NT2/D1 (cell line): ENCODE measurements around the genes HOXB6, GIP and NGFR.

- RRBS, 2 experiments, result no CpG with 5 or more reads among the region's 5 CpGs
Observed at GRCh38 chr17:48558456-48558899, 13.6 kb upstream of the HOXB2 start.

GRCh38 chr17:48563034-48563870, 14.9 kb downstream of the HOXB4 start:
- RRBS, 2 experiments, result no CpG with 5 or more reads among the region's 12 CpGs

DNA sequence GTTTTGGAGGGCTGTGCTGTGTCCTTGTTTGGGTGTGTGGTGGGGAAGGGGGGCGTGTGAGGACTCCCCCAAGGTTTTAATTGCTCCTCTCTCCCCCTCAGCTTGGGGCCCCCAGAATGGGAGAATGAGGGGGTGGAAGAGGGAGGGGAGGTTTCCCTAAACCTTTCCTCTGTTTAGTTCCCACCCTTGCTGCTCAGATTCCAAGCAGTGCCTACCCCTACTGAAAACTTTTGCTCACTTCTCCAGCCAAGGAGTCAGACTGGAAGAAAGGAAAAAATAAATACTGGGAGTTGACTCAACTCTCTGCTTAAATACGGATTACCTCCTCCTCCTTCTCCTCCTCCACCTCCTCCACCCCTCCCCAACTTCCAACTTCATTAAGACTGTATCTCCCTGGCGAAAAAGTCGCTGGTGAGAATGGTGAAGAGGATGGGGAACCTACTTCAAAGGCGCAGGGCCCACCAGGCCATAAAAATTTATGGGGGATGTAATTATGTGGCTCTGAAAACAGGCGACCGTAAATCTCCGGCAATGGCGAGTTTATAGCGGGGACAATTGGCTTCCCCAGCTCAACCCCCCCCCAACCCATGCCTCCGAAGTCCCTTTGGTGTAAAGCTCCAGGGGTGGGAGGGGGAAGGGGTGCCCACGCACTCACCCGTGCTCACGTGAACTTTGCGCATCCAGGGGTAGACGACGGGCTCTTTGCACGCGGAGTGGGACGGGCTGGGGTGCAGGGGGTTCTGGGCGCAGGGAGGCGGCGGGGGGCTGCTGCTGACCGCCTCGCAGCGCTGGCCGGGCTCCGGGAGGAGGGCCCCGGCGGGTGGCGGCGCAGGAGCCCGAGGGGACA, 719 bp downstream of the HOXB4 start:
- RRBS, 2 experiments, result under 1 to 2% methylated on average over 5 of the region's 33 CpGs

- RRBS, 2 experiments, result no CpG with 5 or more reads among the region's 17 CpGs
Observed at GRCh38 chr17:48600252-48601006, 4.4 kb downstream of the HOXB6 start.

DNA sequence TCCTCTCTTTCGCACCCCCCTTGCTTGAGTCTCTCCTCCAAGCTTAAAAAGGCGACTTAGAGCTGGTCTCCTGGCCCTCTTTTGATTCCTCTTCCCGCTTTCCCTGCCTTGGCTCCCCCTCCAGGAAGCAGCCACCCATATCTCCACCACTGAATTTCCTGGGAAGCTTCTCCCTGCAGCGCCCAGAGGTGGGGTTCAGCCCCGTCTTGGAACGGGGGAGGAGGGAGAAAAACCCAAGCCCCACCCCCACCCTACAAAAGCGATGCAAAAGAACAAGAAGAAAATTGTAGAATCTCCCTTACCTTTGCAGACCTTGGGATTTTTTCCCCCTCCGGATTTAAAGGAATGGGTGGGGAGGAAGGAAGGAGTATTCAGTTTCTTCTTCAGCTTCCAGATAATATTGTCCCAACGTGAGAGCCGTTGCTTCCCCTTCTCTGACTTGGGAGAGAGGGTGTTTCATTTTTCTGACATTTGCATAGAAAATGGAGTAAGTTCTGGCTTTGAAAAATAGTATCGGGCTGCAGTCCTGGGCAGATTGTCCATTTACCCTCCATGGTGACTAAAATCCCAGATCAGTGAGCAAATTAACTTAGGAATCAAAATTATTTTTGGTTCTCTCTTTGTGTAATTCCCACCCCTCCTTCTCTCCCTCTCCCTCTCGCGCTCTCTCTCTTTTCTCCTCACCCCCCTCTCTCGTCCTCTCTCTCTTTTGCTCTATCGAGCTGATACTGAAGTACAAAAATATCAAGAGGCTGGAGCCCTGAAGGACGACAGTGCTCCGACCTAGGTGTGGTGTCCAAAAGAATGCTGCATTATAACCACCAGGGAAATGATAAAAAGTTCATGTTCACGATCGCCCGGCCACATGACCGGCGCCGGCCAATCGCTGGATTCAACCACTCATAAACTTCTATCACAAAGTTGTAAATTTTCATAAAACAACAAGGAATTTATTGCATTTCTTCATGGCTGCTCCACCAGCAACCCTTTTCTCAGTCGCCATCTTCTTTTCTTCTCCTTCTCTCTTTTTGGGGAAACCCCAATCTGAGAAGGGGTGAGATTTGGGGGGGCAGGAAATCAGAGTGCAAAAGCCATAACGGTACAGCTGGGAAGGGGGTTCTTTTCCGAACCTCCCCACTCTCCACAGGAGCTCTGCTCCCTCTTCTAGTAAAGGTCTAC, at the start of gene HOXB6:
Gene HOXB6, minus strand, starts transcription at position 809 of the 1,179 bp plus-strand sequence.
- RRBS, 2 experiments, result no CpG with 5 or more reads among the region's 27 CpGs

DNA sequence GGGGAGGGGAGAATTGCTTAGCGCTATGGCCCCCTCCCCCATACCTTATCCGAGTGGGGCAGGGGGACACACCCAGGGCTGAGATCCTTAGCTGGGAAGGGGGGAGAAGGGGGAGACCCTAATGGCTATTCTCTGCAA, 924 bp downstream of the HOXB7 start:
- RRBS, 2 experiments, result no CpG with 5 or more reads among the region's 2 CpGs

- RRBS, 2 experiments, result 3 to 27% methylated on average over 14 of the region's 37 CpGs
Observed at GRCh38 chr17:48636294-48636999, 10.3 kb upstream of the HOXB9 start.

DNA sequence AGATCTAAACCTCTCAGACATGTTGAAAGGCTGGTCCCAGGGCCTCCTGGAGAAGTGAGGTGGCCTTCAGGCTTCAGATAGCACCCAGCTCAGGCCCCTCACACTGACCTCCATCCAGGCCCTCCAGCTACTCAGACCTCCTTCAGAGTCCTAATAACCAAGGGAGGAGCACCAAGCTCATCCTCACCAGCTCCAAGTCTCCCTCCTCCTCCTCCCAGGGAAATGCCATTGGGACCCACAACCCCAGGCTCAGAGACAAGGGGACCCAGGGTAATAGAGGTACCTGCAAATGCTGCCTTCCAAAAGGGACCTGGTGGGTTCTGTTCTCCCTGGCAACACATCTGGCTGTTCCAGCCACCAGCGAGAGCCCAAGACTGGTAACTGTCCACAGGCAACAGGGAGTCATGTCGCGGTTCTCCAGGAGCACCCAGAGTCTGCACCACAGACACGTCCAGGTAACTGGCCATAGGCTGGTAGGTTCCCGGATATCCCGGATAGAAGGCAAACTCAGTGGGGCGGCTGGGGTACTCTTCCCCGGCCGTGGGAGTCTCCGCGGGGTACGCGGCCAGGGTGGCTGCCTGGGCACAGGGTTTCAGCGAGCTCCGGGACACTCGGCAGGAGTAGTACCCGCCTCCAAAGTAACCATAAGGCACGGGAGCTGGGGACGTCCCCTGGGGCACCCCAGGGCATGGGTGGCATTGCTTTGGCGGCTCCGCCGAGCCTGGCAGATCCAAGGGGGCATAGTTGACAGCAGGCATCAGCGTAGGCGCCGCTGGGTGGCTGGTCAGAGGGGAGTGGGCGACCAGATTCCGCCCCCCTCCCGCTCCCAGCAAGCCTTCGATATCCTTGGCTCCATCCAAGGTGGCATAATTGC, 603 bp downstream of the HOXB13 start:
- RRBS, 2 experiments, result 81 to 82% methylated on average over 8 to 10 of the region's 29 CpGs

- RRBS, 2 experiments, result no CpG with 5 or more reads among the region's 7 CpGs
Observed at GRCh38 chr17:48968434-48968977, at the start of gene GIP. GIP (minus strand) TSS chr17:48968596.

DNA sequence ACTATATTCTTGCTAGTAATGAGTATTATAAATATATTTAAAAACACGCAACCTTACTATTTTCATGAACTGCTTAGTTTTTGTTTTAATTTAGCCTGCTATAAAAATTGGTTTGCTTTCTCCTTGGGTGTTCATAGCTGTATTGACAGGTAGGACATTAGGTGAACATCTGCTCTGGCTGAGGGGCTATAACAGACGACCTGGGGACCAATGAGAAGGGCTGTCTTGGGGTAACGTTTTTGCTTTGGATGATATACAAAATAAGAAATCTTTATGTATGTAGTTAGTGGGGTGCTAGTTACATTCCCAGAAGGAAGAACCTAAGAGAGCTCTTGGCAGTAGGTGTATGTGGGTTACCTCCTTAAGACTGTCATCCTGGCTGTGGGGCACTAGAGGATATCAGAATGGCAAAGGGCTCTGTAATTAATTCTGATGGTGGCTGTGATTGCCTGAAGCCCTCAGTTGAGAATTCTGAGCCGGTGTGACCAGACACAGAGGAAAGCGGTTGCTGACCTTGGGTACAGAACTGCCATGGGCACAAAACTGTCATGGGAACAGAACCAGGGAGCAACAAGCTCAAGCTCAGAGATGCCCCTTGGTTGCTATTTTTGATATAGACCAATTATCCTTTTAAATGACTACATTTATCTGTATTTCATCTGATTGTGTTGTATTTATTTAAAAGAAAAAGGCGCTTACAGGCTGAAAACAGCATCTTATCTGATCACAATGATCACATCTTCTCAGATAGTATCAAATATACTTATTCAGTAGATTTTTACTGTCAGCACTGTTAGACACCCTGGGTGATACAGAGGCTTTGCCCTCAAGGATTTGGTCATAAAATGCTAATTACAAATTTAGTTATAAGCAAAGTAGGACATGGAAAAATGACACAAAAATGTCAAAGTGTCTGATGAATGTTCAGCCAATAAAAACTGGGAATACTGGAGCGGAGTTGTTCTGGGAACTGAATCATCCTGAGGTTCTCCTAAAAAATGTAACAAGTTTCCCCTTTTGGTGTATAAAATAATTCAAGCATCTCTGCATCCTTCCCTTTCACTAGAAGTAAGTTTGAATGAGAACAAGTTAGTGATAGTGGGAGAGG, 7.0 kb upstream of the IGF2BP1 start:
- RRBS, 2 experiments, result no CpG with 5 or more reads among the region's 7 CpGs

DNA sequence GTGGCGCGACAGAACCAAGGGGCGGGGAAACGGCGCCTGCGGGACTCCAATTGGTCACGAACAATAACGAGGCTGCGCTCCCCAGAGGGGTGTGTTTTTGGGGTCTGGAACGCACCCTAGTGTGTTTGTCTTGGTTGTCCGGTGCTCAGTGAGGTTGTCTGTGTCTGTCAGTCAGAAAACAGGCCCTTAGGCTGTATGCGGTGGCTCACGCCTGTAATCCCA, 17.5 kb downstream of the GNGT2 start:
- RRBS, 2 experiments, result no CpG with 5 or more reads among the region's 13 CpGs

DNA sequence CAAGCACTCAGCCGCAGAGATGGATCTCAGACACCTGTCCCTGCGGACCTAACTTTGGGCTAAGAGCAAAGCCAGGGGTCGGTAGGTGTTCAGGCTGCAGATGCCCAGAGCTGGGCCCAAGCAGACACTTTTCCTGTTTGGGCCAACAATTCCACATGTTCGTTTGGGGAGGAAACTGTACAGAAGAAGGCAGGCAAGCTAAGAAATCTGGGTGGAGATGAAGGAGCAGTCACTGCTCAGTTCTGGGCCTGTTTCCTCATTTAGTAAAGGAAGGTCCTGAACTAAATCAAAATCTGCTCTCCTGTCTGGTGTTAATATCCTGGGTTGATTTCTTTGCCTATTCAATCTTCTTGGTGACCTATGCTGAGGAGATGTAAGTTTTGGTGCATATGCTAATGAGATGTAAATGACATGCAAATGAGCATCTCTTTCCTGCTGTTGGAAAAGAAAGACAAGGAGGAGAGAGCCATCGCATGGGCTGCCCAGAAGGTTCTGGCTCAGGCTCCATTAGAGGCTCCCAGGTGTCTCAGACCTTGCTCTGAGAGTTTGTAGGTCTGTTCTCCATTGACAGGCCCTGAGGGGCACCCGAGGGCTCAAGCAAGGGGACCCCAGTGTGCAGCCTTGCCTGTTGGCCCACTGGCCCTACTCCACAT, 3.2 kb downstream of the ABI3 start:
- RRBS, 2 experiments, result no CpG with 5 or more reads among the region's 6 CpGs

- RRBS, 2 experiments, result no CpG with 5 or more reads among the region's 10 CpGs
Observed at GRCh38 chr17:49216995-49217714, 6.6 kb downstream of the ABI3 start.

DNA sequence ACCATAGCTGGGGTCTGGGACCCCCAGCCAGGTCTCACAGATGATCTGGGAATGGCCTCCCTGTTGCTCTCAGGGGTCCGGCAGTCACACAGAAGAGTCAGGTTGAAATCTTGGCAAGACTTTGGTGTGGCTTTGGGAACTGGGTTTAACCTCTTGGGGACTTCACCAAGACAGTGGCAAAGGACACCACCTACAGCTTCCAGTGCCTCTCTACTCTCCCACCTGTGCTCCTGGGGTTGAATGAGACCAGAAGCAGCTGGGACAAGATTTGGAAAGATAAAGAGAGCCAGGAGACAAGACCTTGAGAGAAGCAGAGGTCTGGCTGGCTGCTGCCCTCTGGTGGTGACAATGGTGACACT, 3.3 kb downstream of the PHOSPHO1 start:
- RRBS, 2 experiments, result no CpG with 5 or more reads among the region's 1 CpG

- RRBS, 2 experiments, result no CpG with 5 or more reads among the region's 9 CpGs
Observed at GRCh38 chr17:49387513-49388085, 25.5 kb upstream of the ZNF652 start.

- RRBS, 2 experiments, result no CpG with 5 or more reads among the region's 20 CpGs
Observed at GRCh38 chr17:49408913-49409555, 5.6 kb downstream of the PHB1 start.

DNA sequence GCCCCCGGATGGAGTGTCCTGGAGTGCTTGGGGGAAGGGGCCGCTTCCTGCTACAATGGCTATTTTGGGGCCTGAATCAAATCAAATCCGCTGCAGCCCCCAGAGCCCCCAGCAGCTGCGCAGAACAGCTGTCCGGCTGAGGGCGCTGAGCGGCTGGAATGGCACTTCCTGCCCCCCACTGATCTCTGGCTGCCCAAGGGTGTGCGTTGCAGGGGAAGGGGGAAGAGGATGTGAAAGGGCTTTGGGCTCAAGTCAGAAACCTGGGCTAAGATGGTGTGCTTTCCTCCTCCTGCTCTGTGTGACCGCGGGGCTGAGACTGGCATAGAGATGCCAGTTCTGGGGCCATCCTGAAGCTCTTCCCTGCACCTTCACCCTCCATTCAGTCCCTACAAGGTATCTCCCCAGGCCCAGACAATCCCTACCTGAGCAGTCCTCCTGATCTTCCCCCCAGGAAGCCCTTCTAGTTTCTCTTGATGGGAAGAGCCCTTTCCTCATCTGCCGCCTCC, 24.4 kb upstream of the PHB1 start:
- RRBS, 2 experiments, result 5 to 10% methylated on average over 1 of the region's 11 CpGs

DNA sequence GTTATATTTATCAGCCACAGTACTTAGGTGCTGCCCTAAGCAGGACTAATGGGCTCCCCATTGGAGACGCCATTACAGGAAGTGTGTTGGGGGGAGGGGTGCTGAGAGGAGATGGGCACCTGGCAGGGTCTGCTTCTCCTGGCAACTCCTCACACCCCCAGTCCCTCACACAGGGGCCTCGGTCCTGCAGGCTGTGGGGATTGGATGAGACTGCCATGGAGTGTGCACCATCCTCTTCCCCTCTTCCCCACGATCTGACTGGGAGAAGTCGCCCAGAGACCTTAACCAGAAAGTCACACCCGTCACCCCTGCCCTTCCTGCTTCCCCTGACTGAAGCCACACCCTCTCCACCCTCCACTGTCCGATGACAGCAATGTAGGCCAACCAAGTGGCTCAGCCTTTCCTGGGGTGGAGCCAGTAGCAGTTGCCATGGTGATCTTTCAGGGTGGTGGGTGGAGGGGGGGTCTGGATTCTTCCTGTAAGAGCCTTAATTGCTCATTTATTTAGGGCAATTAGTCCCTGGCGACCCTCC, 37.4 kb upstream of the PHB1 start:
- RRBS, 2 experiments, result no CpG with 5 or more reads among the region's 7 CpGs

GRCh38 chr17:49495013-49495544, at the start of gene NGFR:
NGFR (plus strand) TSS chr17:49495293.
- RRBS, 2 experiments, result under 1 to 2% methylated on average over 15 to 20 of the region's 59 CpGs

GRCh38 chr17:49498084-49498254, 2.9 kb downstream of the NGFR start:
- RRBS, 2 experiments, result no CpG with 5 or more reads among the region's 5 CpGs